ENCODE results near the genes RPL17, ACAA2 and MBD1.

GRCh38 chr18:48956294-48956776, 5.6 kb upstream of the SMAD7 start:
- PRO-cap = no peak

- PRO-cap = no peak
Observed at GRCh38 chr18:49016909-49017681, 66.3 kb upstream of the SMAD7 start.

DNA sequence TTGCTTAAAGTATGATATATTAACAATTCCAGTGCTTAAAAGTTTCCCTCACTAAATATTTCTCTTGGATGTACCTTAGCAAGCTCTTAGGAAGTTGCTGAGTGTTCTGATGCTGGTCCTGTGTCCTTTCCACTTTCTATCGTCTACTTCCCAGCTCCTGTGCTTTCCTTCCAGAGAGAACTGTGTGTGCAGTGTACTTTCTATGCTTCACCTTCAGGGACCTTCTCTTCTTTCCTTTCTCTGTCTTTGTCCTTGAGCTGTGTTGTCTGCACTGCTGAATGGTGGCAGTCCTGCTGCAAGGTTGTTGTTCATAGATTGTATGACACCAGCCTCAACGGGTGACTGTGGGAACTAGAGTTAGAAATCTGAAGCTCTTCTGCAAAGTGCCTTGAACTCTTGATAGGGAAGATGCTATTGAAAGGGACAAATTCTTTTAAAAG, 90.1 kb upstream of the SMAD7 start:
- PRO-cap = no peak

- PRO-cap = no peak
Observed at GRCh38 chr18:49145907-49146467, 195.2 kb upstream of the SMAD7 start.

DNA sequence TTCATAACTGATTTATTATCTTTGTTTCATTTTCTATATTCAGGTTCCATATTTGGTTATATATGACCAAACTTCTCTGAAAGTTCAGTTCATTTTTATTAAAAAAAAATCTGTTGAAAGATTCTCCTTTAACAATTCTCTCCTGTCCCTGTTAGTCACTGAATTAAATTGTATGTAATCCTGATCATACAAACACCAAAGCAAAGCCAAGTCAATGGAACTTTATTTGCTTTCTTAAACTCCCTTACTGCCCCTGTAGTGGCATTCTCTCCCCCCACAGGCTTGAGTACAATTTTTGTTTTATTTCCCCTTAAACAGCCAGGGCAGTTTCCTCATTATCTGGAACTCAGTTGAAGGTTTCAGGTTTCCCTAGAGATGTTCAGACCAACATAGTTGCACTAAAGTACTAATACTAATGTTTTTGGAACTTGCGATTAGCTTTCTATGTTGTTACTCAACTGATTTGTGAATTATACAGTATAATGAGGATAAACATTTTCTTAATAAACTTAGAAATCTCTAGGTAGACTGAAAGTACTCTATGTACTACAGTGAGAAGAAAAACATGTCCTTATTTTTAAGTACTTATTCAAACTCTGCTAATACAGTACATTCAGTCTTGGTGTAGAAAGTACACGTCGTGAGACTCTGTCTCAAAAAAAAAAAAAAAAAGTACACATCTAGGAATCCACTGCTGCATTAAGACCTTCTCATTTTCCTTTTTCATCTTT, 209.3 kb upstream of the SMAD7 start:
- PRO-cap = no peak

- PRO-cap = bidirectional peak, plus-strand start at chr18:49491956, minus-strand start at chr18:49491729; bidirectional peak, plus-strand start at chr18:49492229, minus-strand start at chr18:49492271; unidirectional peak, minus-strand start at chr18:49492479
Observed at GRCh38 chr18:49491570-49492658, at the start of gene RPL17. RPL17 (minus strand) TSS chr18:49492465.

DNA sequence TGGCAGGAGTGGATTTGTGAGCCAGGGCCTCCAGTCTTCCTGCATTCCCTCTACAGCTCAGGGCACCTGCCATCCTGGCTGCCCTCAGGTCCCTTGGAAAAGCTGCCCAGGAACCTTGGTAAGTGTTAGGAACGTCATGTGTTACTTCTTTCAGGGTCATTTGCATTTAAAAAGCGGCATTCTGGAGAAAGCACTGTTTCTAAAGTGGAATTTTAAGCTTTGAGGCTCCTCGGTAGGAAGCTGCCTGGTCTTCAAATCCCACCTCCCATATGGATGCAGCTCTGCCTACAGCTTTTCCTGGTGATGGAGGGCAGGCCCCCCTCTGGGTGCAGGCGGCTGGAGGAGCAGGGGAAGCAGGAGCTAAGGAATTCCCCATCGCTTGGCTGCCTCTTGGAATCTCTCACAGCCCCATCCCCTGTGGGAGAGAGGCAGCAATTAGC, 51.1 kb downstream of the LIPG start:
- PRO-cap = no peak

DNA sequence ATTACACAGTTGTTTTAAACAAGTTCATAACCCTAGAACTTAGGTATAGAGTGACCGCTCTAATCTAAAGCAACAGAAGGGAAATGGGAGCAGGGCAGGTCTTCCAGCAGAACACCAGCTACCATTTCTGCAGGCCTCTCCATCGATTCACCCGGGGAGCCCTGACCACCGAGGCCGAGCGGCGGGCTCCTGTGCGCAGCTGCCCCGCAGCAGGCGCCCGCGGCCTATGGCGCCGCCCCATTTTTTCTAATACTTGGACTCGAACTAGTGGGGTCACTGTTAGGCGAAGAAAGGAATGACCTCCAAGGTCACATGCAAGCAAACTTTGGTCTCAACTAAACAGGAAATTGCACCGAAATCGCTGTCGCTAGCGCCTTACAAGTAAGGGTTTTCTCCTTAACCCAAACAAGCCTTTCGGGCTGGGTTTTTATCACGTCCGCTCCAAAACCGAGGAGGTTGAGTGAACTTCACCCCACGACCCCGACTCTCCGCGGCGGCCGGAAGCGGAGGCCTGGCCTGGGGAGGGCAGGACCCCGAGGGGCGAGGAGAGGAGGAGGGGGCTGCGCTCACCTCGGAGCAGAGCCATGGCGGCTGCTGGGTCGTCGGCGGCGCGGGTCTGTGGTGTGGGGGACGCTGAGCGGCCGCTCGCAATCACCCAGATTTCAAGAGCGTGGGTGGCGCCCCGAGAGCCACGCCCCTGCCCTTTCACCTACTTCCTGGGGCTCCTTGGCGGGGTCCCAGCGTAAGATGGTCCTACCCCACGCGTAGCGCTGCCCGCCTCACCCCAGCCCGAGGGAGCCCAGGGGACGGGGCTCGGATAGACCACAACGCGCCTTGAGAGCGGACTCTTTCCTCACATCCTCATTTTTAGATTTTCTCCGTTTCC, at the start of gene ACAA2:
ACAA2 (minus strand) TSS at position 635 of the 886 bp plus-strand sequence.
- PRO-cap = bidirectional peak, plus-strand start at position 168 of the sequence, minus-strand start at position 129 of the sequence; bidirectional peak, plus-strand start at position 574 of the sequence, minus-strand start at position 625 of the sequence

GRCh38 chr18:49817906-49818585, 4.7 kb upstream of the ACAA2 start:
- PRO-cap = no peak

GRCh38 chr18:49837853-49838423, 24.6 kb upstream of the ACAA2 start:
- PRO-cap = no peak

- PRO-cap = bidirectional peak, plus-strand start at chr18:49859438, minus-strand start at chr18:49859381
Observed at GRCh38 chr18:49859002-49859587, 45.8 kb upstream of the ACAA2 start.

- PRO-cap = no peak
Observed at GRCh38 chr18:50188693-50189124, 6.2 kb downstream of the MYO5B start.

DNA sequence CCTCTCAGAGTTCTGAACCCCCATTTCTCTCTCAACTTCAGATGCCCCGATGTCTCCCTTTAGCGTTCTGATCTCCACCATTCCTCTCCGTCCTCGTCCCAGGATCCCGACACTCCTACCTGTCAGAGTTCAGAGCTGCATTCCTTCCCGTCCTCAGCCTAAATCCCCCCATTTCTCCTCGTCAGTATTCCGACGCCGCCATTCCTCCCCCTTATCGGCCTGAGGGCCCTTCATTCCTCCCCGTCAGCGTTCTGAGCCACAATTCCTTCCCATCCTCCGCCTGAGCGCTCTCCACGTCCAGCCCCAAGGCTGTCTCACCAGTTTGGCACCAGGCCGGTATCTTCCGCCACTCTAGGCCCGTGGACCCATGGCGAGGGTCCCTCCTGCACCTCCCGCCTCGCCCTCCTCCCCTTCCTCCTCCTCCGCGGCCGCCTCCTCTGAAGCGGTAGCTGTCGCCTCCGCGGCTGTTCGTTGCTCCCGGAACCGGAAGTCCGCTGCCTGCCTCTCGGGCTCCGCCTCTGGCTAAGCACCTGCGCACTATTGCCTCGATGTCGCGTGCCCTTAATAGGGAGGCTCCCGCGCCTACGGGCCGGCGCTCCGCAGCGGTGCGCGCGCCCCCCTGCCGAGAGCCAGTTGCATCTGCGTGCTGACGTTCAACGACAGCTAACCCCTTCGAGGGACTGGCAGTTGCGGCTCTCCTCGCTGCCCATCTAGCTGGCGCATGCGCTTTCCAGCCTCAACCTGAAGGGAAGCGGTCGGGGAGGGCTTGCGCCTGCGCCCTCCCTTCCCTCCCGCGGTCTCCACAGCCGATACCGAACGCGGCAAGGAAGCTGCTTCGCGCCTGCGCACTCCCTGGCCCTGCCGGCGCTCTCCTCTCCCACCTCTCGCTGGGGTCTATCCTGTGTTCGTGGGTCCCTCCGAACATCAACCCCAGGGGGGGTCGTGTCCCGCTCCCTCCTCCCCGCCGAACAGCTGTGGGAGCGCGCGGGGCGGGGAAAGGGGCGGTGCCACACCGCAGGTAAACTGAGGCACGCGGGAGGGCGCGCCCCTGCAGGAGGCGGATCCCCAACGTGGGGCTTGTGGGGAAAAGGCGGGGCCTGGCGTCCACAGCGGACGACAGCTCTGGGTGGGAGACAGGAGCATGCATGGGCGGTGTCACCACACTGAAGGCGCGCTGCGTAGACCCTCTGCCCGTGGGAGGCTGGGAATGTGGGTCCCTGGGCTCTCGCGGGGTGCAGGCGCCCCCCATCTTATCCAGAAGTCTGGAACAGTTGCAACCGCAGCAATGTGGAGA, at the start of gene MBD1:
MBD1 (minus strand) TSS at position 479 of the 1,294 bp plus-strand sequence.
- PRO-cap = bidirectional peak, plus-strand start at position 846 of the sequence, minus-strand start at position 439 of the sequence

DNA sequence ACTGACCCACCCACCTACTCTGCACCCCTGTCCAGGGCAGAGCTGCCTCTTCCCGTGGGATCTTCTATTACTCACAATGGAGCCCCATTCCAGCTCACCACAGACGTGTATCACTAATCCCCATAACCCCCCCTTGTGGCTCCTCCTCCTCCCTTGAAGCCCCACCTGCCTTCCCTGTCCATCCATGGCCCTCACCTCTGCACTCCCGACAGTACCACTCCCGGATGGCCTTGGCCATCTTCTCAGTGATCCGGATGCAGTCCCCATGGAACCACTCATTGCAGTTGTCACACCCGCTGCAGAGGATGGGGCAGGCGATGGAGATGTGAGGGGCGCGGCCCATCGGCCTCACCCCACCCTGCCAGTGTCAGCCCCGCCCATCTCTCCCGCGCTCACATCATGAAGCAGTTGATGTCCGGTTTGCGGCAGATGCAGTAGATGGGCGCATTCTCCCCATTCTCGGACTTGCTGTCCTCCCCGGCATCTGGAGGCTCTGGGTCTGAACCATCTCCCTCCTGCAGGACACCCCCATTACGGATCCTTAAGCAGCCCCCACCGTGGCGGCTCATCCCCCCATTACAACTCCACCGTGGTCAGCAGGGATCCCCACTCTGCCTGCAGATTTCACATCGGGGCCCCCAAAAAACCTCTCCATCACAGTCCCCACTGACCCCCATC, 1.0 kb downstream of the CXXC1 start:
- PRO-cap = no peak

GRCh38 chr18:50307506-50308085, 20.1 kb upstream of the CXXC1 start:
- PRO-cap = bidirectional peak, plus-strand start at chr18:50307929, minus-strand start at chr18:50307818

DNA sequence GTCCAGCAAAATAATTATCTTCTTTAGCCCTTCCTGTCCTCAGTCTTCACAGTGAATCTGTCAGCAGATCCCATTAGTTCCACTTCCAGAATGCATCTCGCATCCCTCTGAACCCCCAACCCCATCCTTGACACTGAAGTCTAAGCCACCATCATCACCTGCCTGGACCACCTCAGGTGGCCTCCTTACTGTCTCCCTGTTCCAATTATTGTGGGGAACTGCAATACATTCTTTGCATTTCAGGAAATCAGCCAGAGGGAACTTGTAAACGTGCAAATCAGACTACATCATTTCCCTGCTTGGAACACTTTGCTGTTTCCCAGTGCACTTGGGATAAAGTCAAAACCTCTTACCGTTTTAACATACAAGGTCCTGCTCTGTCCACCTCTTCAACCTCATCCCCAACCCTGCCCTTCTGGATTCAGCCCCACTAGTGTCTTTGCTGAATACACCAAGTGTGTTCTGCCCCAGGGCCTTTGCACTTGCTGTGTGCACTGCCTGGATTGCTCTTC, 63.6 kb downstream of the MAPK4 start:
- PRO-cap = no peak

- PRO-cap = no peak
Observed at GRCh38 chr18:50842751-50843348, 23.0 kb upstream of the MRO start.

- PRO-cap = bidirectional peak, plus-strand start at chr18:51029717, minus-strand start at chr18:51029817
Observed at GRCh38 chr18:51029447-51030001, 489 bp upstream of the SMAD4 start.

GRCh38 chr18:51030389-51031470, 717 bp downstream of the SMAD4 start:
- PRO-cap = bidirectional peak, plus-strand start at chr18:51030710, minus-strand start at chr18:51030636; bidirectional peak, plus-strand start at chr18:51030928, minus-strand start at chr18:51030927; unidirectional peak, minus-strand start at chr18:51031191

DNA sequence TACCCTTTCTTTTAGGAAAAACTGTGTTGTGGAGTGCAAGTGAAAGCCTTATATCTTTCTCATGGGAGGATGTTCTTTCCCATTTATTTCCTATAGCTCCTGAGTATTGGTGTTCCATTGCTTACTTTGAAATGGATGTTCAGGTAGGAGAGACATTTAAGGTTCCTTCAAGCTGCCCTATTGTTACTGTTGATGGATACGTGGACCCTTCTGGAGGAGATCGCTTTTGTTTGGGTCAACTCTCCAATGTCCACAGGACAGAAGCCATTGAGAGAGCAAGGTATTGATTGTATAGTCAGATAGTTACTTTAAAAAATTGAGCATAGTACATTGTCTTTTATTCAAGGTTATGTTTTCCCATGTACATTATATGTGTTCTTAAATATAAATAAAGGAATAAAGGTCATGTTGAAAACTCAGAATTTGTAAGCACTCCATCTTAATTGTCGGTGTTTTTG, 35.3 kb downstream of the SMAD4 start:
- PRO-cap = no peak